ENCODE data around the genes RCE1 and GRK2.

DNA sequence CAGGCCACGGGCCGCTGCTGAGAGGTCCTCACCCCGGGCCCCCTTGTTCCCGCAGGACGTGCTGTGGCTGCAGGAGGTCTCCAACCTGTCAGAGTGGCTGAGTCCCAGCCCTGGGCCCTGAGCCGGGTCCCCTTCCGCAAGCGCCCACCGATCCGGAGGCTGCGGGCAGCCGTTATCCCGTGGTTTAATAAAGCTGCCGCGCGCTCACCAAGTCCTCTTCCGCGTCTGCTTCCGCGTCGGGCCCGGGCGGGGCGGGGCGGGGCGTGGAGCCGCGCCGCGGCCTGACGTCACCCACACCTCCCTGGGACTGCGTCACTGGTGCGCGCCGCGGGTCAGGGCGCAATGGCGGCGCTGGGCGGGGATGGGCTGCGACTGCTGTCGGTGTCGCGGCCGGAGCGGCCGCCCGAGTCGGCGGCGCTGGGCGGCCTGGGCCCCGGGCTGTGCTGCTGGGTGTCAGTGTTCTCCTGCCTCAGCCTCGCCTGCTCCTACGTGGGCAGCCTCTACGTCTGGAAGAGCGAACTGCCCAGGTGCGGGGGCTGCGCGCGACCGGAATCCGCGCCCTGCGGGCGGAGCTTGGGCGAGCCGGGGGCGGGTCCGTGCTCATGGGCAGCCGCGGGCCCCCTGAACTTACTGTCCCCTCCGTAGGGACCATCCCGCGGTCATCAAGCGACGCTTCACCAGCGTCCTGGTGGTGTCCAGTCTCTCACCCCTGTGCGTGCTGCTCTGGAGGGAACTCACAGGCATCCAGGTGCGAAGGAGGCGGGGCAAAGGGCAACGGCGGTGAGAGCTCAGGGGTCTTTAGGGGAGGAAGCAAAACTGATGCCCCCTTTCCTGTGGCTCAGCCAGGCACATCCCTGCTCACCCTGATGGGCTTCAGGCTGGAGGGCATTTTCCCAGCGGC lies at the start of gene RCE1:
Gene RCE1, plus strand, starts transcription at position 328 of the 901 bp plus-strand sequence.
- RRBS = 1% methylated on average over 36 of the region's 84 CpGs

GRCh38 chr11:66880832-66881289 lies 24.0 kb downstream of the LRFN4 start:
- RRBS = no CpG with 5 or more reads among the region's 6 CpGs

GRCh38 chr11:66967609-66968019 lies 7.5 kb upstream of the C11orf86 start:
- RRBS = no CpG with 5 or more reads among the region's 5 CpGs

DNA sequence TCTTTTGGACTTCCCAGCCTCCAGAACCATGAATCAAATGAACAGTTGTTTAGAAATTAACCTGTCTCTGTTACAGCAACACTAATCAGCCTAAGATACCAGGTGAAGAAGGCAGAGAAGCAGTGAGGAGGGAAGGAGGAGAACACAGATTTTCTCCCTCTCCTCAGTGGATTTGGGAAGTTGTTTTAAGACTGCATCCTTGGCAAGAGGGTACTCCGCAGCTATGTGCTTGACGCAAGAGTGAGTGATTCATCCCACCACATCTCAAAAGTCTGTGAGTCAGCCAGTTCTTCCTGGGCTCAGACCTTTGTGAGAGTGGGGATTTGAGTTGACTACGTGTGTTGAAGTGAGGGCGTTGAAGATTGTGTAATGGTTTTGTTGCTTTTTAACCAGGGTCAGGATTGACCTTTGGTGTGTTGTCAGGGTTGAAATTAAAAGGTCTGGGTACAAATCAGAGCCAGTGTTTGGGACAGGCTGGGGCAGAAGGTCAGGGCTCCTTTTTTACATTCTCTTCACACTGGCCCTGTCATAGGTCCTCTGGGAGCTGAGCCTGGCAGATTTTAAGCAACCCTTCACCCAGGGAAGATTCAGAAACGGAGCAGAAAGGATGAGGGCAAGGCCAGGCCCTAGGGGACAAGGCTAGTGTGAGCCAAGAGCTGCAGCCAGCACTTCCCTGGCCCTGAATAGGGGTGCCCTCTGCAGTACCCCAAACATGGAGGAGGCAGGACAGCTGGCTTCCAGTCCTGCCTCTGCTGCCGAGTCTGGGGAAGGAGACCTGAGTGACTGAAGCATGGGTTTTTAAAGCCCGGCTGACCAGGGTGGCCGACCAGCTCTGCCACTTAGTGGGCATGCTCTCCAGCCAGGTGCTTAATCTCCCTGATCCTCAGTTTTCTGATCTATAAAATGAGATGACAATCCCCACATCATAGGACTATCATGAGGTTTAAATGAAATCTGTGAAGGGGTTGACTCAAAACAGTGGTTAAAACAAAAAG lies 4.1 kb upstream of the C11orf86 start:
- RRBS = no CpG with 5 or more reads among the region's 8 CpGs

- RRBS = no CpG with 5 or more reads among the region's 15 CpGs
These were observed 14.3 kb downstream of the C11orf86 start for GRCh38 chr11:66989347-66989932.

GRCh38 chr11:67022306-67022549 lies 706 bp upstream of the SYT12 start:
- RRBS = no CpG with 5 or more reads among the region's 8 CpGs

- RRBS = no CpG with 5 or more reads among the region's 7 CpGs
These were observed 19.6 kb downstream of the RHOD start for GRCh38 chr11:67076135-67076671.

- RRBS = no CpG with 5 or more reads among the region's 10 CpGs
These were observed 13.8 kb upstream of the GRK2 start for GRCh38 chr11:67252076-67253282.

GRCh38 chr11:67262583-67263225 lies 3.6 kb upstream of the GRK2 start:
- RRBS = no CpG with 5 or more reads among the region's 14 CpGs

GRCh38 chr11:67266021-67266871 lies at the start of gene GRK2:
Gene GRK2 (plus strand): TSS chr11:67266473.
- RRBS = 2% methylated on average over 64 of the region's 121 CpGs

GRCh38 chr11:67278975-67279674 lies 10.0 kb upstream of the ANKRD13D start:
- RRBS = no CpG with 5 or more reads among the region's 13 CpGs

DNA sequence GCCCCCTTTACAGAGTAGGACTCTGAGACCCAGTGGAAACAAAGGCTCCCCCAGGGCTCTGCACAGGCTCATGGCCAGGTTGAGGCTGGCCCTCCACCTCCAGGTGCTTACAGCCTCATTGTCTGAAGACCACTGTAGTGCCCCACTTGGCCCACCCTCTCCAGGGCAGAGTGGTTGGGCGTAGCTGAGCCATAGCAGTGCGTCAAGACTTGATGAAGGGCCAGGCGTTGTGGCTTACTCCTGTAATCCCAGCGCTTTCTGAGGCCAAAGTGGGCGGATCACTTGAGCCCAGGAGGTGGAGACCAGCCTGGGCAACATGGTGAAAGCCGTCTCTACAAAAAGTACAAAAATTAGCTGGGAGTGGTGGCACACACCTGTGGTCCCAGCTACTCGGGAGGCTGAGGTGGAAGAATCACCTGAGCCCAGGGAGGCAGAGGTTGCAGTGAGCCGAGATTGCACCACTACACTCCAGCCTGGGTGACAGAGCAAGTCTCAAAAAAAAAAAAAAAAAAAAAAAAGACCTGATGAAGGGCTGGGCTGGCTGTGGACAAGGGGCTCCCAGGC lies 1.8 kb downstream of the ANKRD13D start:
- RRBS = no CpG with 5 or more reads among the region's 8 CpGs

- RRBS = no CpG with 5 or more reads among the region's 17 CpGs
These were observed 1.2 kb upstream of the SSH3 start for GRCh38 chr11:67301962-67302634.

GRCh38 chr11:67349014-67349434 lies 4.3 kb downstream of the POLD4 start:
- RRBS = no CpG with 5 or more reads among the region's 5 CpGs

GRCh38 chr11:67366553-67367371 lies 6.6 kb downstream of the CLCF1 start:
- RRBS = no CpG with 5 or more reads among the region's 20 CpGs

DNA sequence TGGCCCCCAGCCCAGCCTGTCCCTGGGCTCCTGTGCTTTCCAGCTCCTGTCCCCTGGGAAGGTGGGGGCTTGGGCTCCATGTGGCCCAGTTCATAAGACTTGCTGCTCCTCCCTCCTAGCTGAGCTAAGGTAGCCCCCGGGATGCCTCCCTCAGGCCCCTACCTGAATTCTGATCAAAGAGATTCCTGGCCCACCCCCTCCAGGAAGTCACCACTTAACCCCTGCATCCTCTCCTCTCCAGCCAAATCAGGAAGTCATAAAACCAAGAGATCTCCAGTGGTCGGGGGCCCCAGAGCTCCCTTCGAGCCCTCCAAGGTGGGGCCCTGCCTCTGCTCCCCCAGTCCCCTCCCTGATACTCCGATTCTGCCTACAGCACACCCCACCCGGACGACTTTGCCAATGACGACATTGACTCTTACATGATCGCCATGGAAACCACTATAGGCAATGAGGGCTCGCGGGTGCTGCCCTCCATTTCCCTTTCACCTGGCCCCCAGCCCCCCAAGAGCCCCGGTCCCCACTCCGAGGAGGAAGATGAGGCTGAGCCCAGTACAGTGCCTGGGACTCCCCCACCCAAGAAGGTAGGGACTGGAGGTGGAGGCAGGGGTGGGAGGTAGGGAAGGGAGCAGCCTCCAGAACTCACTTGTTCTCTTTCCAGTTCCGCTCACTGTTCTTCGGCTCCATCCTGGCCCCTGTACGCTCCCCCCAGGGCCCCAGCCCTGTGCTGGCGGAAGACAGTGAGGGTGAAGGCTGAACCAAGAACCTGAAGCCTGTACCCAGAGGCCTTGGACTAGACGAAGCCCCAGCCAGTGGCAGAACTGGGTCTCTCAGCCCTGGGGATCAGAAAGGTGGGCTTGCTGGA lies 4.6 kb downstream of the PPP1CA start:
- RRBS = 89% methylated on average over 4 of the region's 17 CpGs

GRCh38 chr11:67407055-67407647 lies 3.3 kb downstream of the TBC1D10C start:
- RRBS = no CpG with 5 or more reads among the region's 11 CpGs

DNA sequence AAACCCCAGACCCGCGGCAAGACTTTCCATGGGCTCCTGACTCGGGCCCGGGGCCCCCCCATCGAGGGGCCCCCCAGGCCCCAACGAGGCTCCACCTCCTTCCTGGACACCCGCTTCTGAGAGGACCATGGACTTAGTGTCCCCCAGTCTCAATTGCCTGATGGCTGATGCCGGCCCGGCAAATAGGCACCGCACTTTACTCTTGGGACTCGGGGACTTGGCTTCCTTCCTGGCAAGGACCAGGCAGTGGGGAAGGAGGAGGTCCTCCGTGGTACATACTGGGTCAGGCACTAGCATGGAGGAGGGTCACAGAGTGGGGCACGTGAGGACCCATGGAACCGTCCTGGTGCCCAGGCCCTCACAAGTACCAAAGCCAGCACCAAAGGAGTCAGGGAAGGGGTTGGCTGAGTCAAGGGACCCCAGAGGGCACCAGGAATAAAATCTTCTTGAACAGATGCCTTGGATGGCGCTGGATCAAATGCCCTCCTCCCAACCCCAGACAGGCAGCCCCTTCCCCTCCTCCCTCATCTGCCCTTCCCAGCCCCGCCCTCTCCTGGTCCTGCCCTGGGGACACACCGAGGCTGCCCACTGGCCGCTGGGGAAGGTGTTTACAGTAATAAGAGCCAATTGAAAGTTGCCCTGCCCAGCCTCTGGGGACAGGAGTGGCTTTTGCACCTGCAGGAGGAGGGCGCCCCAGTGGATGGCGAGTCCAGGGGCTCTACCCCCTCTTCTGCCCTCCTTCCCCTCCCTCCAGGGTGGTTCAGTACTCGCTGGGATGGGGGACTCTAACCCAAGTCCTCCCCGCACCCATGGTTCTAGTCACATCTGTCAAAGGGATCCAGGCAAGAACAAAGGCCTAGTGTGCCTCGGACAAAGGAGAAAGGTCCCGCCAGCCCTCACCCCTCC lies 5.6 kb upstream of the CARNS1 start:
- RRBS = 32% methylated on average over 4 of the region's 24 CpGs

- RRBS = 48% methylated on average over 5 of the region's 10 CpGs
These were observed 543 bp downstream of the CORO1B start for GRCh38 chr11:67442737-67443128.

- RRBS = 2% methylated on average over 12 of the region's 52 CpGs
These were observed 4.1 kb downstream of the TMEM134 start for GRCh38 chr11:67464570-67465750.